Jurkat, Clone E6-1 (cell line): Measurements from ENCODE around the genes ITPKB and WNT9A.

- RRBS, result 88% methylated on average over 4 of the region's 21 CpGs
Measured at GRCh38 chr1:226464146-226464678, 56.3 kb upstream of the PARP1 start.

DNA sequence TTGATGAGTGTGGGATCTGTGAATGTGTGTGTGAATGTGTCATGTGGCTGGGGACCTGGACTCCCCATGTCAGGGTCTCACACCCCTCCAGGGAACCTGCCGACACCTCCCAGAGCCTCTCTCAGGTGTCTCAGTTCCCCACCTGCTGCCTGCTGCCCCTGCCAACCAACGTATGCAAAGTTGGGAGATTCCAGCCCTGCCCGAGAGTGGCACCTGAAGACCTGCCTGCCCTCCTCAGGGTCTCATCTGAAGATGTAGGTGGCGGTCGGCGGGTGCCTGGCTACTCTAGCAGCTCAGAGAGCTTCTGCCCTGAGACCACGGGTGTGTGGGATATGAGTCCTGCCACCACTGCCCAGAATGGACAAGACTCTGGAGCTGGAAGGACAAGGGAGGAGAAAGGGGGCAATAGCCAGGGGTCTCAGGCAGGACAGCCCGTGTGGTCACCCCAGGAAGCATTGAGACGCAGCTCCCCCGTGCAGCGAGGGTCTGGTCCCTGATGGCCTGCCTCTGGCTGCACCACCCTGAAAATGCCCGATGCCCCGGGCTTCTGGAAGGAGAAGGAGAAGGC, 88.6 kb downstream of the STUM start:
- RRBS, result no CpG with 5 or more reads among the region's 13 CpGs

DNA sequence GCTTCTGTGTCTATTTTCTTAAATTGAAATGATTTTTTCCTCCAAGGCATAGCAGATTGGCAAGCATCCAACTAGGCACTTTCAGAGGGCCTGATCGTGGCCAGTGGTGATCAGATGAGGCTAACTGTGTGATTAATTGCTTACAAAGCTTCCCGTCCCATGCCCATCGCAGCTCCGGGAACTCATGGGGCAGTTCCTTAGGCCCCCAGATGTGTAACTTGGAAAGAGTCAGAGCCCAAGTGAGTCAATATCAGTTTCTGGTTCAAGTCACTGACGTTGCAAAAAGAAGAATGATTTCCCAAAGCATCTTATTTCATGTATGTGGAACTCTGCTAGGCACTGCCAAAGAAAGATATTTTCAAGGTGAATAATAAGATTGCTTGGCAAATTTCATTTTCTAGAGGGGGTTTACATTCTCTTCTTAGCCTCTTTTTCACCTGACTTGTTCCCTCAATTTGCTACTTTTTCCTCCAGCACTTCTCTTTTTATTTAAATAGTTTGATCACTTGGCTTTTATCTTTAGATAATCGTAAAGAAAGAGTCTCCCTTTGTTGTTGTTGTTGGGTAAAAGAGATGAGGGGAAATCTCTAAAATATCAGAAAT, 82.0 kb downstream of the ITPKB start:
- RRBS, result no CpG with 5 or more reads among the region's 6 CpGs

DNA sequence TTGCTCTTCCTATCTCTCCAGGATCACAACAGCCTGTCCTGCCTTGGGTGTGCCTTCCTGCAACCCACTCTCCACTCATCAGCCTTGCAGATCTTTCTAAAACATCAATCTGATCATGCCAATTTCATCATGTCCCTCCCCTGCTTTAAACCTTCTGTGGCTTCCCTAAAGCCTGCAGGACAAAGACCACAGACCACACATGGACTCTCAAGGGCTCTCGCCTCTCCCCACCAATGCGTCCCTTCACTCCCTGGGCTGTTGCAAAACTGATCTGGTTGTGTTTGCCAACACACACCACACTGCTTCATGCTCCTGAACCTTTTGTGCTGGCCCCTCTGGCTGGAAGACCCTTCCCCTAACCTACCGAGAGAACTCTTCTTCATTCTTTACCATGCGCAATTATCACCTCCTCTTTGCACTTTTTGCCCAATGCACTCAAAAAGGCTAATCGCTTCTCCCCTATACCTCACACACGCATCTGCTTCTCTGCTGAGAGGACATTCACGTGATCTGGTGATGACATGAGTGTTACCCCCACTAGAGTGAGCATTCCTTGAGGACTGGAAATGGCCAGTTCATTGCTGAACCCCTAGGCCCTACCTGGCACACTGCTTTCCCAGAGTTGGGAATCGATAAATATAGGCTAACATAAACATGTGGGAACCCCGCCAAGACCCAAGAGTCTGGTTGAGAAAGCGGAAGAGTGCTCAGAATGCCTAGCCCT, 72.2 kb downstream of the ITPKB start:
- RRBS, result no CpG with 5 or more reads among the region's 10 CpGs

DNA sequence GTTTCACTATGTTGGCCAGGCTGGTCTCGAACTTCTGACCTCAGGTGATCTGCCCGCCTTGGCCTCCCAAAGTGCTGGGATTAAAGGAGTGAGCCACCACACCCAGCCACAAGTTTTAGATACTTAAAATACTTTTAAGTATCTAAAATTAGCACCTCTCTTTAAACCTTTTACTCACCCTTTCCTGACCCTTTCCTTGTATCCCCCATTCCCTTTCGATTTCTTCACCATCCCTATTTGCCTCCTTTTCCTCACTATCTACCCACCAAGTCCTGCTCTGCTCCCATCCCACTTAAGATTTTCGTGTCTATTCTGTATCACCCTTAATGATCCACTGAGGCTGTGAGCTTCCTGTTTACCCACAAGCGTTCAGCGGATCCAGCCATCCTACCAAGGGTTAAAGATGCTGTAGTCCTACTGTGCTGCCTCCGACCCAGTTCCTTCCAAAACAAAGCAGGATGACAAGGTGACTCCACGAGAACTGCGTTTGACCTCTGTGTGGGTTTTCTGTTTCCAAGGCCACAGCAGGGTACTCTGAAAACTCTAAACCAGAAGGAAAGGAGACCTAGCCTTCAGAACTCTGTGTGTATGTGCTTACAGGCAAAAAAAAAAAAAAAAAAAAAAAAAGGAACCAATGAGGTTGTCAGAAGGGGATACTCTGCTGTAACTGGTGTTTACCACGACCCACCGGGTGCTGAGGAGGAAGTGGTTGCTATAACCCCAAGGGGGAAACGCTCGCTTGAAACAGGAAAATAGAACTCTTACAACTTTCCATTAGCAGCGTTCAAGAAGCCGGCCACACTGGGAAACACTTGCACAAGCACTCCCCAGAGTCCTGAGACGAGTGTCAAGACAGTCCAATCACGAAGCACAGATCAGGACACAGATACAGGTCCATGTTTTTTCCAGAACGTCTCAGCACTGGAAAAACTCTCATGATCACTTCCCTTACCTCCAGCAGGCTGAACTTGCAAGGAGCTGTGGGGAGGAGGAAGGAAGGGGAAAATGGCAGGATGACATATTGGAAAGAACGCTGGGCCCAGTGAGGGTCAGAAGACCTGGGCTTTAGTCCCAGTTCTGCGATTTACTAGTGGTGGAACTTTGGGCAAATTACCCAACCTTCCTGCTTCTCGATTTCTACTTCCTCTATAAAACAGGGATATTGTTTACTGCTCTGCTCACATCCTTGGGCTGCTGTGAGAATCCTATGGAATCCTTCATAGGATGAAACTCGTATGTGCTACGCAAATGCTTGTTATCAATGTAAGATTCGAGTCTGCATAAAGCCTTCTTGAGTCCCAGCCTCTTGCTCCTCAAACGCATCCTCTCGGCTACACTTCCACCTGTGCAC, 64.1 kb downstream of the ITPKB start:
- RRBS, result no CpG with 5 or more reads among the region's 26 CpGs

- RRBS, result no CpG with 5 or more reads among the region's 8 CpGs
Measured at GRCh38 chr1:226696772-226697737, 42.0 kb downstream of the ITPKB start.

GRCh38 chr1:226697751-226698351, 41.2 kb downstream of the ITPKB start:
- RRBS, result 70% methylated on average over 1 of the region's 4 CpGs

GRCh38 chr1:226730470-226731344, 8.4 kb downstream of the ITPKB start:
- RRBS, result no CpG with 5 or more reads among the region's 4 CpGs

DNA sequence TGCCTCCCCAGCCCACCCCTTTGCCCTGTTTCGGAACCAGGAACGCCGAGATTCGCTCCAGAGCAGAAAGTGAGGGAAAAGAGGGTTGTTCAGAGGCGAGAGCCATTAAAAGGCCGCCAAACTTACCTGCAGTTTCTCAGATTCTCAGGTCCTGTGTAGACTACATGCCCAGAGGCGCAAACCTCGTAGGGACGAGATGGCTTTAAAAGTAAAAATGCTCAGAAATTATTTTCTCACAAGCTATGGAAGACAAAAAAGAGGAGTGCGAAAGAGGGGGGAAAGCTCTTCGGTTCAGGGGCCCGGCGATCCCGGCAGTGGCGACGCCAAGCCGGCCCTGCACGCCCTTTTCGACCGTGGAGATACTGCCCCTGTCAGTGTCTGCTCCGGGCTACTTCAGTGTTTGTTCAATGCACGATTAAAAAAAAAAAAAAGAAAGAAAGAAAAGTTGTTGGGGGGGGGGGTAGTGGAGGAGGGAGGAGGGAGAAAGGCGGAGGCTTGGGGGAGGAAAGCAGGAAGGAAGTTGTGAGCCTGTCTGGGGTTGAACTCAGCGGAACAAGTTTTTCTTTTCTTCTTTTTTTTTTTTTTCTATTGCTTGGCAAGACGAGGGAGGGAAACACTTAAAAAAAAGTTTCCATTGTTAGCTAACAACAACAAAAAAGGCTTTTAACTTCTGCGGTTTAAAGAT, at the start of gene ITPKB:
Gene ITPKB, minus strand, starts transcription at position 368 of the 685 bp plus-strand sequence.
- RRBS, result 2% methylated on average over 5 of the region's 26 CpGs

- RRBS, result no CpG with 5 or more reads among the region's 5 CpGs
Measured at GRCh38 chr1:226821249-226821847, 49.1 kb upstream of the PSEN2 start.

- RRBS, result no CpG with 5 or more reads among the region's 7 CpGs
Measured at GRCh38 chr1:226948121-226948835, 8.2 kb downstream of the COQ8A start.

DNA sequence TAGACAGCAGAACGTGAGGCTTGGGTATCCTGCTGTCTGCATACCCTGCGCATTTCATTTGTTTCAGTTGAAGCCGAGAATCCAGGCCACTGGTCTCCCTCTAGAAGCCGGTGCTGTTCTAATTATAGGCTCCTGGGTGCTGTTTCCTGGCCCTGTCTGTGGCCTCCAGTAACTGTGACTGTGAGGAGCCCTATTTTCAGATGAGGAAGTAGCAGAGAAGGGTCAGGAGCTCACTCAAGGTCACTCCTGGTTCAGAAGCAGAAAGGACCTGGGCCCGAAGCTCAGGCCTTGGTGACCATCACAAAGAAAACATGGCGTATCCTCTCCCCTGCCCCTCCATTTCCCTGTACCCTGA, 24.0 kb downstream of the COQ8A start:
- RRBS, result no CpG with 5 or more reads among the region's 6 CpGs

GRCh38 chr1:227112658-227113136, 172.6 kb downstream of the COQ8A start:
- RRBS, result no CpG with 5 or more reads among the region's 7 CpGs

- RRBS, result no CpG with 5 or more reads among the region's 3 CpGs
Measured at GRCh38 chr1:227311605-227312305, 6.5 kb downstream of the CDC42BPA start.

GRCh38 chr1:227775117-227775588, 39.9 kb downstream of the SNAP47 start:
- RRBS, result no CpG with 5 or more reads among the region's 22 CpGs

DNA sequence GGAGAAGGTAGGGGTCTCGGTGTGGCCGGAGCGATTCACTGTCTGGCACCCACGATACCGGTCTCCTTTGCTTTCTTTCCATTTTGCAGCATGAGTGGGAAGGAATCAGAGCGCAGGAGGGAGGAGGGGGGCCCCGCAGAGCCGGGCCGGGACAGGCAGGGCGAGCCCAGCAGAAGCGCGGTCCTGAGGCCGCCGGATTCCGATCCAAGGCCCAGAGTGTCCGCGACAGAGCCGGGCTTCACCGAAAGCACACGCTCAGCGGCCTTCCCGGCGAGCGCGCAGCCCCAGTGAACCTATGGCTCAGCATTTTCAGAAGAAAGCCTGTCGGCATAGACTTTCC, 28.0 kb upstream of the PRSS38 start:
- RRBS, result 75% methylated on average over 14 of the region's 26 CpGs

GRCh38 chr1:227793739-227794261, 21.7 kb upstream of the PRSS38 start:
- RRBS, result no CpG with 5 or more reads among the region's 6 CpGs

GRCh38 chr1:227947212-227948298, at the start of gene WNT9A:
Gene WNT9A (minus strand): TSS chr1:227947932.
- RRBS, result 9% methylated on average over 40 of the region's 148 CpGs

DNA sequence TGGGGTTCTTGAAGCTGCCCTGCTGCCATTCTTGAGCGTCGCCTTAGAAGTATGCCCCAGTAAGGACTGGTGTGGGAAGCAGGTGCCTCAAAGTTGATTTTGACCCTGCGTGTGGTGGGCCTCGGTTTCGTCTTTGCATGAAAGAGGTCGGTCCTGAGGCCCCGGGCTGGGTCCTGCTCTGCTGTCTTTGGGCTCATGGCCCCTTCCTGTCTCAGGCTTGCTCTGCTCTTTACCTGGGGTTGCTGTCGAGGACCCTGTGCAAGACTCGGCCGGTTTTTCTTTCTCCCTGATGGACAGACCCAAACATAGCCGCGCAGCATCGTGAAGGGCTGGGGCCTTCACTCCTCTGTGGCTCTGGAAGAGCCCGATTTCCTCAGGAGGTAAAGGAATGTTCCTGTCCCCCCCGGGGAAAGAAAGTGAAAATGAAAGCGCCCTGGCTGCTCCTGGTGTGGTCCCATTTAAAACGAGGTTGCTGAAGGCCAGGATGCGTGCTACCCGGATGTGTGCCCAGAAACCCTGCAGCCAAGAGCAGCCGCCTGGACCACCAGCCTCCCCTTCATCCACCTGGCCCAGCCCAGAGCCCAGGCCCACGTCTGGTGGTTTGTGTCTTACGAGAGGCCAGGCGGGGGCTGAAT, 947 bp downstream of the GUK1 start:
- RRBS, result 3% methylated on average over 5 of the region's 23 CpGs

DNA sequence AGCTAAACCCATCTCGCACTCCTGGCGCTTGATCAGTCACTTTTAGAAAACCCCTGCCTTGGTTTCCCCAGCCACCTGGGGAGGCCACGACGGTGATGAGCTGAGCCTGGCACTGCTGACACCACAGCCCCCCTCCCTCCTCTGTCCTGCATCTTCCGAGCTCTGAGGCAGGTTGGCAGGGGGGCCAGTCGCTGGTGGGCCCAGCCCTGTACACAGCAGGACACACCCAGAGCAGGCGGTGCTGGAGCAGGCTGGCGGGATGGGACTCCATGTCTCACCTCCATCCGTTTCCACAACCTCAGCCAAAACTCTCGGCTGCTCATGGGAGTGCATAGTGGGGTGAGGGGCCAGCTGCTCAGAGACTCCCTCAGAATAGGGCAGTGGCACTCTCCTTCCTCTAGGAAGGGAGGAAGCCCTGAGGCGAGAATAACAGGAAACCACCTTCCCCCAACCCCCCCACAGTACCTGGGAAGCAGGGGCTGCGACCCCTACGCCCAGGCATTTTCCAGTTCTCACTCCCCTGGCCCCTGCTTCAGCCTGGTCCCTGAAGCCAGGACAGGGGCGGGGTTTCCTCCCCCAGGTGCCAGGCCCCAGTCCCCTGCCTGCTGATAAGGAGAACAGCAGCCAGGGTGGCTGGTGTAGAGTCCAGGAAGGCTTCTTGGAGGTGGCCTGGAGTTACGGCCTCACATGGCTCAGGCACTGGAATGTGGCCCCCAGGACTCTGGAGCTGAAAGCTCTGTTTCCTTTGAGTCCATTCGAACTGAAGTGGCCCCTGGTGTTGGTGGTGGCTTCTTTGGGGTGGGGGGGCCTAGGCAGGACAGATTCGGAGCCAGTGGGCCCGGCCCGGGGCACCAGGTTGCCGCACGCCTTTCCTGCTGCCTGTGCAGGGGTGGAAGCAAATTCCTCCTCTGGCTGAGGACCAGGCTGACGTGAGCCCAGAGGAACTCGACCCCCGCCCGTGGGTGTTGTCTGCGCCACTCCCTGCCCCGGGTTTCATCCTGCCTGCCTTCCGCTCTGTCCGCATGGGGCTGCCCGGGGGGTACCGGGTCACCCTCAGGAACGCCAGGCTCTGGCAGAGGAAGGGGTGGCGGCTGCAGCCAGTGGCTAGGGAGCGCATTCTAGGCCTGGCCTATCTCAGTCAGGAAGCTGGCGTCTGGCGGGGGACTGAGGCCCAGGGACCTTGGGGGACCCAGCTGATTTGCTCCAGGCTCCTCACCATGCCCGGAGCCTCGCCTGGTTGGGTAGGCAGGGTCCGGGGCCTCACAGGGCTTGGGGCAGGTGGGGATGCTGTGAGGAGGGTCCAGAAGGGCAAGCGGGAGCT, 2.9 kb upstream of the IBA57 start:
- RRBS, result 93% methylated on average over 5 of the region's 40 CpGs